ENCODE measurements around the genes SERPINB1 and PSMG4.

DNA sequence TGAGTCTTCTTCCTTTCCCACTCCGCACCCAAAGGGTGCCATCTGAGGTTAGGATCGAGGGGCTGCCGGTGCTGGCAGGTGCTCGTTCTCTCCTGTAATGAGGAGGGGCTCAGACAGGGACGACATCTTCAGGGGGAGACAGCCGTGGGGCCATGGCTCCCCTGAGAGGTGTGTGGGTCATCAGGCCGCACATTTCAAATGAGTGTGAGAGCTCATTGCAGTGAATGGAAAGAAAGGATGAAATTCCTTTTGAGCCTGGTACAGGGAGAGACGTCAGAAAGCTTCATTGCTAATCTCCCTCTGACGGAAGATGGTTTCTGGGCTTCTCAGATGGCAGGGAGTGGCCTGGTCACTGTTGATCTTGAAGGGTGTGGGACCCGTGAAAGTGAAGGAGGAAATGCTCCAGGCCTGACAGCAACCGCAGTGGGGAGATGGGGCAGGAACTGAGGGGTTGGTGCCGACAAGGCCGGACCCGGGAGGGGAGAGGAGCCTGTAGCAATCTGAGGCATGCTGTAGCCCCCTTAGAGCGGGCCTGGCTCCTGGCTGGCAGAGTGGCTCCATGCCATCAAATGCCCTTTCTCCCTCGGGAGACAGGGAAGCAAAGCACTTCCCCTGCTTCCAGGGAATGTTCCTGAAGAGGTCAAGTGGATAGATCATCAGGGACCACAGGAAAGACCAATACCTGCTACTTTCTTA, 127.4 kb downstream of the MYLK4 start:
- RRBS: no CpG with 5 or more reads among the region's 16 CpGs

- RRBS: no CpG with 5 or more reads among the region's 11 CpGs
Observed at GRCh38 chr6:2632194-2632773, 118.4 kb downstream of the MYLK4 start.

- RRBS: no CpG with 5 or more reads among the region's 15 CpGs
Observed at GRCh38 chr6:2733104-2734036, 17.4 kb downstream of the MYLK4 start.

GRCh38 chr6:2766643-2766786, 1.3 kb downstream of the WRNIP1 start:
- RRBS: no CpG with 5 or more reads among the region's 4 CpGs

DNA sequence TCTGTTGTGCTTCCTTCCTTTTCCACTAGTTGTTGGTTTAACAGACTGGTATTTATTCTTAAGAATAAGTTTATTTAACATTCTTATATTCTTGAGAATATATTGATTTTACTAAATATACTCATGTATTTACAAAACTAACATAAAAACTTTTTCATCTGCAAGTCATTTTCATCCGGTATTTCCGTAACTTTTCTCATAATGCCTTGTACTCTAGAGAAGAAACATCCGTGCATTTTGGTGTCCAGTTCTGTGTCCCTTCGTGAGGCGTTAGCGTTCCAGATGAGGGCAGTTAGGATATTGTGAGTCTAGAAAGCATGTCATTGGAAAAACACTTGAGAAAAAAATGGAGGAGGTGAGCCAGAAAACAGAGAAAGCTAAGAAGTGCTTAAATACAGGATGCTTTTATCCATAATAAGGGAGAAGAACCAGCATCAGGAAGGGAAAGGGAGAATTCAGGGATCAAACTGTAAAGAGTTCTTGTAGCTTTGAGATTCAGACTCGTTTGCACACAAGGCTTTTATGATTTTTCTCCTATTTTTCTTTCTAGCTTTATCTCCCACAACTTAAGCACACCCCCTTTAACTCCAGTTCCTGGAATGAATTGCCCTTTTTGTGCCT, 1.8 kb downstream of the WRNIP1 start:
- RRBS: no CpG with 5 or more reads among the region's 7 CpGs

- RRBS: 80% methylated on average over 26 of the region's 74 CpGs
Observed at GRCh38 chr6:2840923-2842322, at the start of gene SERPINB1. Gene SERPINB1, minus strand, starts transcription at chr6:2841863.

DNA sequence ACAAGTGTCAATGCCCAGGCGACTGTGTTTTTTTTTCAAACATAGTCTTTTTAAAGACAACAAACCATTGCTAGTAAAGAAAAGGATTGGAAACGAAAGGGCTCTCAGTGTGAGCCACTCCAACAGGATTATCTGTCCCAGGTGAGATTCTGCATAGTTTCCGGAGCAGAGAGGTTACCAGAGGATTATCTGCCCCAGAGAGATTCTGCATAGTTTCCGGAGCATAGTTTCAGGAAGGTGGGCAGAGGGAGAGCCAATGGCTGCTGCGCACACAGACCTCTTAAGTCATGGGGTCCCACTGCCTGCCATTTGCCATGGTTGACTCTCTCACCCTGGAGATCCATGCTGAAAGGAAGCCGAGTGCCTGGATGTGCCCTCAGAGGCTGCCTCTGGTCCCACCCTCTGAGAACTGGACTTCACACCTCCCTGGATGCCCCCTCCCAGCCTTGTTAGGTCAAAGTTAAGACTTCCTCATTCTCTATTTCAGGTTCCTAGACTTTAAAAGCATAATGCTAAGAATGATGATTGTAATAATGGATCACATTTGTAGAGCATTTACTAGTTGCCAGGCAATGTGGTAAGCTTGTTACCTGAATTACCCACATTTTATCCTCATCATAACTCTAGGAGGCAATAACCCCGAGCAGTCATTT, 12.1 kb downstream of the SERPINB9 start:
- RRBS: 93% methylated on average over 2 of the region's 7 CpGs

DNA sequence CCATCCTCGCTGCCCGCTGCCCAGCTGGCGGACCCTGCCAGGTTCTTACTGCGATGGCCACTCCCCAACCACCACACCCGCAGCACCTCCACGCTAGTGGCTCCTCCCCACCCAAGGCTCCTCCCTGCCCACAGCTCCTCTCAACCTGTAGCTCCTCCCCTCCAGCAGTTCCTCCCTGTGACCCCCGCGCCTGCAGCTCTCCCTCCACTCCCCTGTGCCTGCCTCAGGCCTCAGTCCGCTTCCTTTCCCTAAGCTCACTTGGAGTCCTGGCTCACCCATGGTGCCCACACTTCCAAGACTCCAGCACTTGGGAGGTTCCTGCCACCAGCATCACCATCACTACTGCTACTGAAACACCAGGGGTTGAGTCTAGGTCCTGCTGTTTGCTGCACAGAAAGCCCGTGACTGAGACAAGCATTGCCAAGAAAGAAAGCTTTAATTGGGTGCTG, 17.7 kb upstream of the SERPINB9 start:
- RRBS: no CpG with 5 or more reads among the region's 10 CpGs

- RRBS: no CpG with 5 or more reads among the region's 3 CpGs
Observed at GRCh38 chr6:2962591-2963026, 8.8 kb downstream of the SERPINB6 start.

- RRBS: no CpG with 5 or more reads among the region's 7 CpGs
Observed at GRCh38 chr6:2981402-2982068, 10.2 kb upstream of the SERPINB6 start.

DNA sequence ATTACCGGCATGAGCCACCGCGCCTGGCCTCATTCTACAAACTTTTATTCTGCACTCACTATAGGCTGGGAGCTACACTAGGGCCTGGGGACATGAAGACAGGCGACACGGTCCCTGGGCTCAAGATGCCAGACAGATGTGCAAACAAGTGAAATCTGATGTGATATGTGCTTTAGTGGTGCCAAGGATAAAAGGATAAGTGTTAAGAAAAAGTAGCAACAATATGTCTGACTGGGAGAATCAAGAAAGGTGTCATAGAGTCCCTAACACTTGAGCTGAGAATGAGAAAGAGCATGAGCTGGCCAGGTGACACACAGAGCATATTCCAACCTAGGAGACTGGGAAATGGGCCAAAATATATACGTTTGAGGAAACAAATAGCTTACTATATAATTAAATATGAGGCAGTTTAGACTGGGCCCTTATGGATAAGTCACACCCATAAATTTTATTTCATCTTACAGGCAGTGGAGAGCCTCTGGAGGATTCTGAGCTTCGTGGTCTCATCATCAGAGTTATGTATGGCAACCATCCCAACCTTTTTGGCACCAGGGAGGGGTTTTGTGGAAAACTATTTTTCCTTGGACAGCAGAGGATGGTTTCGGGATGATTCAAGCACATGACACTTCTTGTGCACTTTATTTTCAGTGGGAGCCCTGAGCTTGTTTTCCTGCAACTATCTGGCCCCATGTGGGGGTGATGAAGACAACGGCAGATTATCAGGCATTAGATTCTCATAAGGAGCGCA, 13.0 kb upstream of the NQO2 start:
- RRBS: no CpG with 5 or more reads among the region's 10 CpGs

GRCh38 chr6:2989439-2990252, 10.0 kb upstream of the NQO2 start:
- RRBS: no CpG with 5 or more reads among the region's 20 CpGs

- RRBS: no CpG with 5 or more reads among the region's 11 CpGs
Observed at GRCh38 chr6:3135620-3136001, 17.1 kb downstream of the BPHL start.

GRCh38 chr6:3155531-3156531, 1.5 kb downstream of the TUBB2A start:
- RRBS: no CpG with 5 or more reads among the region's 16 CpGs

GRCh38 chr6:3258677-3259321, at the start of gene PSMG4:
Gene PSMG4, plus strand, starts transcription at chr6:3258947.
- RRBS: 2% methylated on average over 28 of the region's 65 CpGs

DNA sequence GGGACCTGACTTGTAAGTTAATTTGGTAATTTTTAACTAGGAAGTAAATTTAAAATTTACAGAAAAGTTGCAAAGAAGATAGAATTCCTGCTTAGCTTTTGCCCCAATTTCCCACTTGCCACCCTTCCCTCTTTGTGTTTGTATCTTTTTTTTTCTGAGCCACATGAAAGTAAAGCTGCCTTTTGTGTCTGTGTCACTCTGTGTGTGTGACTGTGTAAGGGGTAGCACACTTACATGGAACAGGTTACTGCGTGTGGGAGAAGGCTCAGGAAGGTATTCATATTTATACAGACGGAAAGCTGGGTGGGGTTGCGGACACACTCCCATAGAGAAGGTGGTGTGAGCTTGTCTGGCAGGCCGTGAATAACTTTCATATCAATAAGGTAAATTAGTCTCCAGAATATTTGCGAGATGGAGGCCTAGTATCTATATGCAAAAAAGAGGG, 6.0 kb downstream of the PSMG4 start:
- RRBS: no CpG with 5 or more reads among the region's 5 CpGs

DNA sequence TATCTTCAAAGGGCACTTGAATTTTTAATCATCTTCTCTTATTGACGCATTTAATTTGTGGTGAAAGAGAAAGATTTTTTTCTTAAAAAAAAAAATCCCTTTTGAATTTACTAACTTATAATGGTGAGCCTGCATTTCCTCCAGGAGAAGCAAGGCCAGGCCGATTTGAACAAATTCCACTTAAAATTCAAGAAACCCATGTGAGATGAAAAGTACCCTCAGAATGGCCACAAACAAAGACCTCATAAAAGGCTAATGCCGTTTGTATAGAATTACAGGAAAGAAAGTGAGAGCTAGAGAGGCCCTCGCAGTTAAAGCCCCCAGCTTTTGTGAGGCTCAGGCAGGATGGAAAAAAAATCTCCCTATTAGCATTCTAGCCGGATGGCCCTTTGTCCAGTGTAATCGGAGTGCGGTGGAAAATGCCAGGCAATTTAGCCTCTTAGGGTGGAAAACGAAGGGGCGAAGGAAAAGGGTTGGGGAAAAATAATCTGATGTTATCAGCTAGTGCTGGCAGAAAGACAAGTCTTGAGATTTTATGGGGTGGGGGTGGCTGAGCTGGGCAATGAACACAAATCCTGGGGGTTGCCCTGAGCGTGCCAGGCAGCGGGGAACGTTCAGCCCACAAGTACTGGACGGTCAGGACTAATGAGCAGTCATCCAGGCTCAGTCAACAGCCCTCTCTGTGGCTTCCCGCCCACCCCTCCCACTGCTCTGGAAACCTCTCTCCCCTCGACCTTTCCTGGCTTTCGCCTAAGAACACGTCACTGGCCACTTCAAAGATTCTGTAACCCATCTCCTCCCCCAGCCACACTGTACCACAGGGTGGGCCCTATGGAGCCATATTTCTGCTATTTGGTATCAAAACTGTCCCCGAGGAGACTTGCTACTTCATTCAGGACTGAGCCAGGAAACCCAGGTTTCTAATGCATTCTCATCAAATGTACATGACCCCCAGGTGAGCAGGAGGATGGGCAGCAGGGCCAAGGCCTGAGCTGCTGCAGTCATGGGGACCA, 92.5 kb downstream of the PSMG4 start:
- RRBS: no CpG with 5 or more reads among the region's 18 CpGs

DNA sequence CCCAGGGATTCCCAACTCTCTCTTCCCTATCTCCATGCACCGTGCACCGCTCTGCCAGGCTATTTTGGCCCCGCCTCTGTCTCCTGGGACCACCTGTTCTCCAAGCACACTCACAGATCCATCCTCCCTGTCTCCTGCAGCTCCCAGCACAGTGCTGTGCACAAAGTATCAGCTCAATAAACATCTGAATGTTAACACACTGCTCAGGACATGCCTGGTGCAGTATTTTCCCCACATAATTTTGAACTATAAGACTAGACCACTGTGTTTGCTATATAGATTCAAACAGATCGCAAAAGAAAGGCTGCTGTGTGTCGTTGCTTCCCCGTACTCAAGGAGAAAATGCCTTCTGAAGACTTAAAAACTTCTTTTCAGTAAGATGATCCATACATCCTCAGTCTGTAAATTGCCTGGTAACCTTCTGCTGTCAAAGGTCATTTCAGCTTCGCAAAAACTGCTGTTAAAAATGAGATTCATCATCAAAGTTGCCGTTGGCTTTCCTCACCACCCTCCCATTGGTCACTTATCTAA, 20.2 kb downstream of the SLC22A23 start:
- RRBS: no CpG with 5 or more reads among the region's 8 CpGs

GRCh38 chr6:3444325-3445391, 12.2 kb downstream of the SLC22A23 start:
- RRBS: 60% methylated on average over 1 of the region's 22 CpGs

- RRBS: no CpG with 5 or more reads among the region's 3 CpGs
Observed at GRCh38 chr6:3454651-3454957, 2.2 kb downstream of the SLC22A23 start.